Left cardiac atrium (tissue), 1 donor: Measurements from ENCODE around the gene UBR4.

DNA sequence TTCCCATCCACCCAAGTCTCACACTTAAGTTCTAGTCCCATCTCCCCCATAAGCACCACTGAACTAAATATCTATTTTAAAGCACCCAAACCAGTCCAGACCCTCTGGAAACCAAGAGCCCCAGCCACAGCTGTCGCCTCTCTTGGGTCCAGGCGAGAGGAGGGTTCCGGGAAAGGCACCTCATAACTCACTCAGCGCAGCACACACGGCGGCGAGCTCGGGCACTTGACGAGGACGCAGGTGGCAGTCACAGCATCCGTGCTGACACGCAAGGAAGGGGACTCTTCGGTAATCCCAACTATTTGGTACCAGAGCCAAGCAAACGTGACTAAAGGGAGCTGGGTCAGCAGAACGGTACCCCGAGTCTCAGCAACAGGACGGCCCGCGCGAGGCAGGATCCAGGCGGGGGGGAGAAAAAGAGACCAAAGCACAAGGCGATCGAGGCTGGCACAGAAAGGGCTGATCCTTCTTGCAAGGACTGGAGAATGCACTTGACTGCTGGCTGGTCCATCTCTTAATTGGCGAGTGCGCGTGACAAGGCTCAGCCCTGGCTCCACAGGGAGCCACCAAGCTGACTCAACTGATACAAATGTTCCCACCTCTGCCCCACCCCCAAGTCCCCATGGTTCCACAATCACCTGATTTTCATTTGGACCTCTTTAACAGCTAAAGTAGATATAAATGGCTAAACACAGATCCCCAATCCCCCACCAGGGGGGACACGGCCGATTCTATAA is 31.6 kb downstream of the RCC2 start:
- PRO-cap = no peak

- PRO-cap = no peak
These were observed 395 bp upstream of the ARHGEF10L start for GRCh38 chr1:17539121-17539485.

- PRO-cap = no peak
These were observed 19.8 kb downstream of the ARHGEF10L start for GRCh38 chr1:17559233-17559776.

GRCh38 chr1:17581209-17581914 is 41.9 kb downstream of the ARHGEF10L start:
- PRO-cap = no peak

DNA sequence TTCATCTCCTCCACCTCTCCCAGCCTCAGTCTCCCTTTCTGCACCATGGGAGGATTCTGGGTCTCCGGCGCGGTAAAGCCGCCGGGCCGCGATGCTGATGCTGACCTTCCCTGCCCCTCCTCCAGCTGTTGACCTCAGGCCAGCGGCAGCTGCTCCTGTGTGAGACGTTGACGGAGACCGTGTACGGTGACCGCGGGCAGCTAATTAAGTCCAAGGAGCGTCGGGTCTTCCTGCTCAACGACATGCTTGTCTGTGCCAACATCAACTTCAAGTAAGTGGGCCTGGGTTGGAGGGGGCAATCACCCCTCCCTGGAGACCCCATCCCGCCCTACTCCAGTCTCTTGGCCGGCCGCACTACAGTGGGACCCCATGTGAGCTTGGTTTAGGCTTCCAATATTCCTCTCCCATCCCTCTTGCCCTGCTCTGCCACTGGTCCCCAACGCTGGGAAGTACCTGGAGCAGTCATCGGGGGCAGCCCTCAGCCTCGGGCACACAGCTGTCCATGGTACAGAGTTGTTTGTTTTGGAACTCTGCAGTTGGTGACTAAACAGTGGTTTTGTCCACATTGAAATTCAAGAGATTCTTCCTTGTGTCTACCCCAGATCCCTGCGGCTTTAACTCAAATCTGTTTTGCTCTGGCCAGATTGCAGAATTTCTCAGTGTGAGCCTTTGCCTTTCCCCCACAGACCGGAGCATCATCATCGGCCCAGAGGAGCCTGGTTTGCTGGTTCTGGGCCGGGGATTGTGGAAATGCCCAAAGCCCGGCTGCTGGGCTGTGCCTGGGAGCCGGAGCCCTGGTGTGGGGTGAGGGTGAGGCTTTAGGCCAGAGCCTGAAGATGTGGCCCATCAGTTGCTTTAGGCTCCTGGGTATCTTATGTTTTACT is 92.9 kb downstream of the ARHGEF10L start:
- PRO-cap = no peak

- PRO-cap = no peak
These were observed 80.0 kb upstream of the IGSF21 start for GRCh38 chr1:18027621-18027939.

- PRO-cap = no peak
These were observed 1.2 kb downstream of the ALDH4A1 start for GRCh38 chr1:18900977-18901717.

- PRO-cap = no peak
These were observed 4.7 kb upstream of the ALDH4A1 start for GRCh38 chr1:18906739-18907818.

GRCh38 chr1:18907819-18908688 is 5.7 kb upstream of the ALDH4A1 start:
- PRO-cap = no peak

DNA sequence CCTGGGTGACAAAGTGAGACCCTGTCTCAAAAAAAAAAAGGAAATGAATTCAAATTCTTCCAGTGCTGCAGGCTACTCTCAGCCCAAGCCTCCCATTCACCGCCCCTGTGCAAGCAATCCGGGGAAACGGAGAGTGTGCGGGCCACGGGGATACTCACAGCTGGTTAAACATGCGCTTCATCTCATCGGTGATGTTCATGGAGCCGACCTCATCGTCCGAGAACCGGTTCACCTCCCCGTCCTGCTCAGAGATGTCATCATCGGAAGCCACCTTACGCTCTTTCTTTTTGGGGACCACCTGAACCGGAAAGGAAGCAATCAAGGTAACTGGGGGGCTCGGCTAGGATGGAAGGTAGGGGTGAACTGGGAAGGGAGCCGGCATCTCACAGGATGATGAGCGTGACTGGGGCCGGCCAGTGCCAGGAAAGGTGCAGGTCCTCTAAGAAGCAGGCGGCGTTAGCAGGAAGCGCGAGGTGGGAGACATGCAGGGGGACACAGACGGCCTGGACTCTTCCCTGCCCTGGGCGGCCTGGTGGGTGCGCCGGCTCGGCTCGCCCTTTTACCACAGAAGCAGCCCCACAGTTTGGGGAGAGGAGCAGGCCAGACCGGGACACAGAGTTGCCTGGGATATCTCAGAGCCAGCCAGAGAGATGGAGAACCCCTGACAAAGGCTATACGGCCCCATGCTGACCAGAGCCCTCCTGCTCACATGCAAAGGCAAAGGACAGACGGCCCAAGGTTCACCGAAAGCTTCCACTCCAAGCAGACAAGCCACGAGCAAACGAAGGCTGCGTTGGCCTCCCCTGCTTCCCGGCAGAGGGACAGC is 14.6 kb upstream of the ALDH4A1 start:
- PRO-cap = no peak

- PRO-cap = no peak
These were observed 20.7 kb downstream of the IFFO2 start for GRCh38 chr1:18935670-18936371.

DNA sequence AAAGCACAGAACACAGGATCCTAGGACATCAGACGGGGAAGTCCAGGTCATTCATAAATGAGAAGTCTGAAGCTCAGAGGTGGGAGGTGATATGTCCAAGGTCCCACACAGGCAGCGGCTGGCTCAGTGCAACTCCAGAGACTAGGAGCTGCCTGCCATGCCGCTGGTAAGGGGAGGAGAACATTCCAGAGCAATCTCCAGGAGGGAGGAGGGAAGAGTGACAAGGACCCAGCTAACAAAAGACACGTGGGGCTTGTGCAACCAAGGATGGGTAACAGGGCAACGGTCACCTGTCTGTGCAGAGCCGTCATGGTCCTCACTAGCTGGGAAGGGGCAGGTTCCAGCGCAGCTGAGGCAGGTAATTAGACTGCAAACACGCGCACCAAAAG is 19.5 kb downstream of the IFFO2 start:
- PRO-cap = no peak

GRCh38 chr1:18950402-18951316 is 5.8 kb downstream of the IFFO2 start:
- PRO-cap = unidirectional peak, minus-strand start at chr1:18950765

DNA sequence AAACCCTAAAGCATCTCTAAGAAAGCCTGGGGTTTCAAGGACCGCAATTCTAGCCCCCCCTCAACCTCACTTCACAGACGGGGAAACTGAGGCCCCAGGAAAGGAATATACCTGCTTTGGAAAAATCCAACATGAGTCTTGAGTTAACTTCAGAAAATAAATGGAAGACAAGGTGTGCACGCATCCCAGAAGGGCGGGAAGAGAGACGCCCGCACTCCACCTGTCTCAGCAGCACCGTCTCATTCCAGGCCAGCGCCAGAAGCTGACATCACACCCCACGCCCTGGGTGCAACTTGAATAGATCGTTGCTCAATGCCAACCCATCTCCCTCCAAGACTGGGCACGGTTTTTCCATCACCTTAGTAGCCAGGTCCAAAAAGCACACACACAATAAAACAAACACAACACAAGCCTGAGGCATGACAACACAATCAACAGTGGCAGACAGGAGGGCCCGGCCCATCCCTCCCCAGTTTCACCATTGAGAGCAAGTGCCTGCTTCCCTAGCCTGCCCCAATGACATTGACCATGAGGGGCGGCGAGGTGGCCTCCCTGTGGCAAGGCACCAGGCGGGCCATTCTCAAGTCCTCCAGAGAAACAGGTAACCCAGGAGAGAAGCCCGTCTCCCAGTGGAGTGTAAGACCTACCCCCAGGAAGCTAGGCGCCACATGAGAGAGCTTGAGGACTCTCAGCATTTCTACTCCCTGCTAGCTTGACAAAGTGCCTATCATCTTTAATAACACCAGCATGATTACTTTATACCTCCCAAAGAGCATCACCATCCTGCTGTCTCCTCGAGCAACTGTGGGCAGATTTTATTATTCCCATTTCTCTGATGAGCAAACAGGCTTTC is 2.7 kb downstream of the IFFO2 start:
- PRO-cap = no peak

DNA sequence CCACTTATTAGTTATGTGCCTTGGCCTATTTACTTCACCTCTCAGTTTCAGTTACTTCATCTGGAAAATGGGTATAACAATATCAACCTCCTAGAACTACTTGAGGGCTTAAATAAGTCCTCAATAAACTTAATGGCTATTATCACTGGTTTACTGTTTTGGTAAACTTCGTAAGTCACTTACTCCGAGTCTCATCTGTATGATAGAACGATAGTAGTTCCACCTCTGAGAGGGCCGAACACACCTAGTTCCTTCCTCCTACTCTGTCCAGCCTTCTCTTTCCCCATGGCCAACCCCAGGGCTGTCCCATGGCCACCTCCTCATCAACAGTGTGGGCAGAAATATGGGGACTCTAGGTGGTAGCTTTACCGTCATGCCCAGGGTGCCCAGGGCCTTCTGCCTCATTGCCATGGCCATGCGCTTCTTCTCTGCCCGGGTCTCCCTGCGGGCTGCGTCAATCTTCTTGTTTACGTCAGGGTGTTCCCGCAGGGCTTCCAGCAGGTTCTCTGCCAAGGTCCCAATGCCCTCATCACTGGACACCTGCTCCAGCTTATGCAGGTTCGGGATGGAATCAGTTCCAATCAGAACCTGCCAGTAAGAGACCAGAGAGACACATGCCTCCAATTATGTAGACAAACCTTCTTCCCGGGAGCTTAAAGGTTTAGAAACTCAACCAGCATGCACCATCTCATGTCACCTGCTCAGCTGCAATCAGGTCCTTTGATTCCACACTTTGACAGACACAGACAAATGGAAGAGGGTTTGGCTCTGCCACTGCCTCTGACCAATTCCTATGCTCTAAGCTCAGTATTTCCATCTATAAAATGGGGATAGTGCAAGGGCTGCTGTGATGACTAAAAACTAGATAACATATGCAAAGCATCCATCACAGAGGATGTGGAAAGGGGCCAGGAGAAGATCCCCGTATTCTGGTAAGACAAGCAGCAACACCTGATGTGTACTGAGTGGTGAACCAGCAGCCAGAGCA is 121.4 kb downstream of the UBR4 start:
- PRO-cap = no peak

DNA sequence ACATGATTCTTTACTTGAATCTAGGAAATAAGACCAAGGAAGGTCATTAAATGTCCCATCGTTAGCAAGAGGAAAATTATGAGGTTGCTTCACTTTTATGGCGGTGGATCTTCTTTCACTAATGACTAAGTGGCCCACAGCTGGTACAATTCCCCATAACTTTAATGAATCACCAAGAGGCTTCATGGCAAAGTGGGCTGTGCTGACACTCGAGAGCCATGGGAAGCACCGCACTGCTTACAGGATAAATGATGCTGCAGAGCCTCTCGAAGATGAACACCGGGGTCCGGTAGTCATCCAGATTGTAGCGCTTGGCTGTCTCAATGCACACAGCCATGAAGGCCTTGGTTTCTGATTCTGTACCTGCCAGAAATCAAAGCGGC is 108.8 kb downstream of the UBR4 start:
- PRO-cap = no peak

DNA sequence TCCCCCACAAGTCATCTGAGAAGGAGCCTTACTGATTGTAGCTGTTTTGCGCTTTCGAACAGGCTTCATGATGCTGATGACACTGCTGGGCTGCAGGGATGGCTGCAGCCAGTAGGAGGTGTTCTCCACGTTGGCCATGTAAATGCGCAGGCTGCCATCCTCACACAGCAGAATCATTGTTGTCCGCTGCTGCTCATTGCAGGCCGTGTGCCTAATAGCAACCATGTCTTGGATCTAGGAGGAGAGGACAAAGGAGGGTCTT is 56.9 kb downstream of the UBR4 start:
- PRO-cap = no peak

GRCh38 chr1:19179409-19180269 is 30.4 kb downstream of the UBR4 start:
- PRO-cap = no peak

GRCh38 chr1:19201503-19201899 is 8.6 kb downstream of the UBR4 start:
- PRO-cap = no peak

- PRO-cap = bidirectional peak, plus-strand start at chr1:19210395, minus-strand start at chr1:19210261
These were observed at the start of gene UBR4 for GRCh38 chr1:19210133-19211225. Gene UBR4 (minus strand): TSS chr1:19210266.